ENCODE results near the genes CA14, APH1A, ADAMTSL4, CTSK and CERS2.

- PRO-cap, result no peak
Observed at GRCh38 chr1:150165314-150165678, 15.6 kb downstream of the PLEKHO1 start.

- PRO-cap, result bidirectional peak, plus-strand start at chr1:150257797, minus-strand start at chr1:150257689; bidirectional peak, plus-strand start at chr1:150258100, minus-strand start at chr1:150257947; bidirectional peak, plus-strand start at chr1:150258378, minus-strand start at chr1:150258163
Observed at GRCh38 chr1:150257334-150258612, at the start of gene CA14. CA14 (plus strand) TSS chr1:150257774.

- PRO-cap, result bidirectional peak, plus-strand start at chr1:150269171, minus-strand start at chr1:150268980
Observed at GRCh38 chr1:150268189-150269038, at the start of gene APH1A. APH1A (minus strand) TSS chr1:150269016.

- PRO-cap, result no peak
Observed at GRCh38 chr1:150457314-150457640, 29.9 kb upstream of the TARS2 start.

GRCh38 chr1:150474501-150475521, 12.4 kb upstream of the TARS2 start:
- PRO-cap, result no peak

- PRO-cap, result bidirectional peak, plus-strand start at chr1:150549407, minus-strand start at chr1:150549211
Observed at GRCh38 chr1:150548880-150549510, at the start of gene ADAMTSL4. ADAMTSL4 (plus strand) TSS chr1:150549408.

DNA sequence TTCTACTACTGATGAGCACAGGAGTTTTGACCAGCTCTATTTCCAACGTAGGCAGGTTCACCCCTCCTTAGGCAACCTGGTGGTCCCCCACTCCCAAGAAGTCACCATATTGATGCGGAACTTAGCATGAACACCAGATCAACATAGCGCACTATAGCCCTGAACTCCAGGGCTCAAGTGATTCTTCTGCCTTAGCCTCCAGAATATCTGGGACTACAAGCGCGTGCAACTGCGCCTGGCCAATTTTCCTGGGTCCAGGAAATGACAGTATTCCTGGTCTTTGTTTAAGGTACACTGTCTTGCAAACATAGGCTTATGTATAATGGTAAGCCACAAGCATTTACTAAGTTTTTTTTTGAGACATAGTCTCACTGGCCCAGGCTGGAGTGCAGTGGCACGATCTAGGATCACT, 12.8 kb downstream of the MCL1 start:
- PRO-cap, result no peak

GRCh38 chr1:150567033-150567149, 12.5 kb downstream of the MCL1 start:
- PRO-cap, result no peak

GRCh38 chr1:150567466-150567648, 12.1 kb downstream of the MCL1 start:
- PRO-cap, result no peak

GRCh38 chr1:150568634-150568887, 10.8 kb downstream of the MCL1 start:
- PRO-cap, result no peak

- PRO-cap, result no peak
Observed at GRCh38 chr1:150619143-150620498, 9.8 kb downstream of the ENSA start.

DNA sequence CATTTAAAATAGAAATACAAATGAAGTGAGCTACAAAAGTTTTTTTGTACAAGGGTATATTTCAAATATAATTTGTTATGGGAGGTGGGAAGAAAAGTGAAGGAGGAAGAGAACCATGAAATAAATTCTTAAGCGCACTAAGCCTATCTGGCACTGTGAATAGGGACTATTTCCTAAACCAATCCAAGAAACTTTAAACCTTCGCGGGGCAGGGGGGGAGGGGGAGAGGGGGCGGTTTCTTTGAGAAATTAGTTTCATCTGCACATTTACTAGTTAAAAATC, 435 bp downstream of the GOLPH3L start:
- PRO-cap, result no peak

DNA sequence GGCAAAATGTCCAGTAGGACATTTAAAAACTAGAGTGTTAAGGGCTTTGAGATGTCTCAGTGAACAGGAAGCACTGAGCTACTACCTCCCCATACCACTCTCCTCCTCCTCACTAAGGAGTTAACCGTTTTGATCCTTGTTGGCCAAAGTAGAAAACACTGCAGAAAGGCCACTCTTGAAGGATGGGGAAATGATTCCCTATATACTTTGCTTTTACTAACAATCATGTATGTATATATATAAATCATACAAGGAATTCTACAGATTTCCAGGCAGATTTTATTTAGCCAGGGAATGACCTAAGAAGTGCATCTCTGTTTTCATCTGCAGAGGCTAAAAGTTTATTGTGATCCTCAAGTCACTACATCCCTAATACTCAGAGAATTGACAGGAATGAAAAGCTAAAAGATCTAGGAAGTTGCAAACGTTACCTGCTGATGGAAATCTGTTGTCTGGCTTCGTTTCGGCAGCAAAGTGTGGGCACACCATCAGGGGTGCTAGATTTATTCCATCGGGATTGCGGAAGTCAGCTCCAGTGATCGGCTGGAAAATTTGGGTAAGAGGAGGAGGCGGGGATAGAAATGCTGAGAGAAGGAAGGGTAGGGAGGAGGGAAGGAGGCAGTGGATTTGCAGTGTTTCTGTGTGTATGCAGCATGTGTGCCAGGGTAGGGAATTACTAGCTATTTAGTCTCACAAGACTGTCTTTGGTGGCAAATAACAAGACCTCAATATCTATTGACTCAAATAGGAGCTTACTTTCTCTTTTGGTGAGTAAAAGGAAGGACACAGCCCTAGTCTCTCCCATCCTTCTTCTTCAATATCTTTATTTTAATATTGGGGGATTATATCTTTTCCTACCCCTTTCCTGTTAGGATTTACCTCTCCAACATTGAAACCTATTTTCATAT, at the start of gene CTSK:
CTSK (minus strand) TSS at position 478 of the 908 bp plus-strand sequence.
- PRO-cap, result no peak

GRCh38 chr1:150808691-150809487, 829 bp upstream of the CTSK start:
- PRO-cap, result no peak

DNA sequence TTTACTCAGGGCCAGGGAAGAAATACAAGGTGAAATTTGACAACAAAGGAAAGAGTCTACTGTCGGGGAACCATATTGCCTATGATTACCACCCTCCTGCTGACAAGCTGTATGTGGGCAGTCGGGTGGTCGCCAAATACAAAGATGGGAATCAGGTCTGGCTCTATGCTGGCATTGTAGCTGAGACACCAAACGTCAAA, 16.6 kb downstream of the SETDB1 start:
- PRO-cap, result no peak

- PRO-cap, result no peak
Observed at GRCh38 chr1:150963602-150964789, 10.6 kb downstream of the CERS2 start.

- PRO-cap, result bidirectional peak, plus-strand start at chr1:150974904, minus-strand start at chr1:150974690; bidirectional peak, plus-strand start at chr1:150975228, minus-strand start at chr1:150975158; bidirectional peak, plus-strand start at chr1:150975315, minus-strand start at chr1:150975299
Observed at GRCh38 chr1:150974570-150975425, at the start of gene CERS2. CERS2 (minus strand) TSS chr1:150974835.

- PRO-cap, result unidirectional peak, minus-strand start at chr1:150979602
Observed at GRCh38 chr1:150979482-150980013, 2.5 kb upstream of the ANXA9 start.

- PRO-cap, result no peak
Observed at GRCh38 chr1:151001514-151002299, 5.0 kb downstream of the MINDY1 start.

DNA sequence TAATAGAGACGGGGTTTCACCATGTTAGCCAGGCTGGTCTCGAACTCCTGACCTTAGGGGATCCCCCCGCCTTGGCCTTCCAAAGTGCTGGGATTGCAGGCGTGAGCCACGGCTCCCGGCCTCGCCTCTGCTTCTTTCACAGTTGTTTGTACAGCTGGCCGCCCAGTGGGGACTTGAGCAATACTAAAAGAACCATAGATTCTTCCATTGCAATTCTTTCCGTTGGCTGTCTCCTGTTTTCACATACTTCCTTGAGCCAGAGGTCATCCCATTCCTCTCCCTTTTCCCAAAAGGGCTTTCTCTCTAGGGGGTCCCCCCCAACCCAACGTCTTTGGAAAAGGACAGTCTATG, 1.1 kb downstream of the GABPB2 start:
- PRO-cap, result no peak

Data from LUHMES (cell line).